Metastatic Pancreatic Carcinoma in the Ovary (tissue), 1 donor: Measurements from ENCODE around the genes PAWR and RASSF9.

GRCh38 chr12:76518941-76519681 is 40.5 kb downstream of the OSBPL8 start:
- PRO-cap = no peak

GRCh38 chr12:76519682-76520262 is 39.8 kb downstream of the OSBPL8 start:
- PRO-cap = no peak

GRCh38 chr12:76611386-76612173 is 52.0 kb upstream of the OSBPL8 start:
- PRO-cap = no peak

GRCh38 chr12:76777592-76778164 is 13.8 kb downstream of the ZDHHC17 start:
- PRO-cap = no peak

- PRO-cap = no peak
These were observed 270.5 kb downstream of the PAWR start for GRCh38 chr12:79420217-79420714.

DNA sequence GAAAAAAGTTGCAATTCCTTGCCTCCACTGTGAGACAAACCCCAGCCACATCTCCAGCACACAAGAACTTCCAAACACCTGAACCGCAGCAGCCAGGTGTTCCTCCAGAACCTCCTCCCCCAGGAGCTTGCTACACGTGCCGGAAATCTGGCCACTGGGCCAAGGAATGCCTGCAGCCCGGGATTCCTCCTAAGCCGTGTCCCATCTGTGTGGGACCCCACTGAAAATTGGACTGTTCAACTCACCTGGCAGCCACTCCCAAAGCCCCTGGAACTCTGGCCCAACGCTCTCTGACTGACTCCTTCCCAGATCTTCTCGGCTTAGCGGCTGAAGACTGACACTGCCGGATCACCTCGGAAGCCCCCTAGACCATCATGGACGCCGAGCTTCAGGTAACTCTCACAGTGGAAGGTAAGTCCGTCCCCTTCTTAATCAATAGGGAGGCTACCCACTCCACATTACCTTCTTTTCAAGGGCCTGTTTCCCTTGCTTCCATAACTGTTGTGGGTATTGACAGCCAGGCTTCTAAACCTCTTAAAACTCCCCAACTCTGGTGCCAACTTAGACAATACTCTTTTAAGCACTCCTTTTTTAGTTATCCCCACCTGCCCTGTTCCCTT is 148.7 kb downstream of the PAWR start:
- PRO-cap = no peak

DNA sequence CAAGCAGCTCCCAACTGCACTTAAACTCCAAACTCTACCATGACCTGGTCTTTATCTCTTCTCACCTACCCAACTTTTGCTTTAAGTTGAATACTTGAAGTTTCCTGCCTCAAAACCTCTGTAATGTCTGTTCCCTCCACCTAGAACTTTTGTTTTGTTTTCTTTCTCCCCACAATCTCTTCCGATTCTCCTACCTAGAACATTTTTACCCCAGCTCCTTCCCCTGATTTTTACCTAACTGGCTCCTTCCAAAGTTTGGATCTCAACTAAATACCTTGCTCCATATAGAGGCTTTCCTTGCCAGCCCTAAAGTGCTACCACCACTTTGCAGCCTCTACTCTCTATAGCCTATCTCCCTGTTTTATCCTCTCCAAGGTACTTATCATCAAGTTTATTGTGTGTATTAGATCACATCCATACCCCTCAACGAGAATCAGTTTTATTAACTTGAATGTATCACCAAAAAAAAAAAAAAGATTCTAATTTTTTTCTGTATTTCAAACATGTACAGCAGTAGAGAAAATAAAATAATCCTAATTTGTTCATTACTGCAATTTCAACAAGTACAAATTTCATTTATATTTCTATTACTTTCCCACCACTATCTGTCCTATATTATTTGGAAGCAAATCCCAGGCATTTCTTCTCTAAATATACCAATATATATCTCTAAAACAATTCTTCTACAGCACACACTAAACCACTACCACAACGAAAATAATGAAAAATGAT is 18.3 kb downstream of the PAWR start:
- PRO-cap = no peak

GRCh38 chr12:79690831-79691639 is at the start of gene PAWR:
Gene PAWR (minus strand): TSS chr12:79690964.
- PRO-cap = bidirectional peak, plus-strand start at chr12:79691232, minus-strand start at chr12:79691008; bidirectional peak, plus-strand start at chr12:79691659, minus-strand start at chr12:79691572

DNA sequence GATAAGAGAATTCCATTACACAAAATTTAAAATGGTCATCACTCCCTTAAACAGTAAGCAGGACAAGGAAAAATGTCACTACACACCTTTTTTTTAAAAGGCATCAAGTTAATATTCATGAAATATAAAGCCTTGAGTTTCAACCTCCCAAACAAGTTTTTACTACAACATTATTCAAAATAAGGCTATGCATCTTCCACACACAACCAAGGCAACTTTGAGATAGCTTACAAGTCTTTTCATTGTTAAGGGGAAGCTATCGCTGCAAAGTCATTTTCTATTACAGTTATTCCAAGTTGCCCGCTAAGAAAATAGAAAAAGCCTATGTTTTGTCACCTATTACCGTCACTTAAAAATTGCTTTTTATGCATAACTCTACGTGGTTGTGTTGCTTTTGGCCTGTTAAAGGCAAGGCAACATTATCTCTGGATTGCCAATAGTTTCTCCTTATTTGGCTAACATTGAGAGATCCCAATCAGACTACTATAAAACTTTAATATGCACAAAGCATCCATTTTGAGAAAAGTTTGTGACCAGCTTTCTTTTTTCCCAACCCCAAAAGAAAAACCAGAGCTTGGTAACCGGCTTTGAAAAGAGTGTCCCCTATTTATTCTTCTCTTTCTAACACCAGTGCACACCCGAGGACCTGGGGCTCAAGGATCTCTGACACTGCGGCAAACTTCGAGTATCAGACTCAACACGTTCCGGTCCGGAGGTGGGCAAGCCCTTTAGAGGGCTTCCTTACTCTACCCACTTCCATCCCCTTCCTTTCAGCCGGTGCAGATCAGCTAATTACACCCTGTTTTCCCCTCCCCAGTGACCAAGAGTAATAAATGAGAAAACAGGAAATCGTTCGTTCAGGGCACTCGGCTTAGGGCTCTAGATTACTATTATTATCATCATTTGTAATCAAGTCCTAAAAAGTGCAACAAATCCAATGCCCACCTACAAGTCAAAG is 1.3 kb downstream of the PPP1R12A start:
- PRO-cap = no peak

- PRO-cap = no peak
These were observed 832 bp upstream of the PPP1R12A start for GRCh38 chr12:79935650-79936207.

DNA sequence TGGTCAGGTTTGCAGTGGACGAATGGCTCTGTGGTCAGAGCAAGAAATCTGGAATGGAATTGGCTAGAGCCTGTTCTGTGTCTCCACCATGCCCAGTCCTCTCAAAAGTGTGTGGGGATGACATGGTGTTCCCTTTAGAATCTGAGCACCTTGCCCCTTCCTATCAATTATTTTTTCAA is 1.4 kb downstream of the ACSS3 start:
- PRO-cap = no peak

DNA sequence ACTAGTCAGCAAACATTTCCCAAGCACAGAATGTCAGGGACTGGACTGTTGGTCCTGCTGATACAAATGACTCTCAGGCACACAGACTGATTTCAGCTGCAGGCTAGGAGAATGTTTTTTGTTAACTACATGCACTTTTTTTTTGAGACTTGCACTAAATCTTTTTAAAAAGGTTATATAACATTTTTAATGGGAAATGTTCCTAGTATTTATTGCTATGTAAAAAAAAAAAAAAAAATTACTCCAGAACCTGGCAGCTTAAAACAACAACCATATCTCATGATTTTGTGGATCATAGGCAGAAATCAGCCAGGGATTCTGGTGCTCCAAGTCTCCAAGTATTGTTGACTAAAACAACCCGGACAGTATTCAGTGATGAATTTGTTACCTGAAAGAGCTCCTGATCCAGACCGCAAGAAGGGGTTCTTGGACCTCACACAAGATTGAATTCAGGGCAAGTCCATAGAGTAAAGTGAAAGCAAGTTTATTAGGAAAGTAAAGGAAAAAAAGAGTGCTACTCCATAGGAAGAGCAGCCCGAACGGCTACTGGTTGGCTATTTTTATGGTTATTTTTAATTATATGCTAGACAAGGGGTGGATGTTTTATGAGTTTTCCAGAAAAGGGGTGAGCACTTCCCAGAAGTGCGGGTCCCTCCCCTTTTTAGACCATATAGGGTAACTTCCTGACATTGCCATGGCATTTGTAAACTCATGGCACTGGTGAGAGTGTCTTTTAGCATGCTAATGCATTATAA is 131.5 kb downstream of the ACSS3 start:
- PRO-cap = no peak

DNA sequence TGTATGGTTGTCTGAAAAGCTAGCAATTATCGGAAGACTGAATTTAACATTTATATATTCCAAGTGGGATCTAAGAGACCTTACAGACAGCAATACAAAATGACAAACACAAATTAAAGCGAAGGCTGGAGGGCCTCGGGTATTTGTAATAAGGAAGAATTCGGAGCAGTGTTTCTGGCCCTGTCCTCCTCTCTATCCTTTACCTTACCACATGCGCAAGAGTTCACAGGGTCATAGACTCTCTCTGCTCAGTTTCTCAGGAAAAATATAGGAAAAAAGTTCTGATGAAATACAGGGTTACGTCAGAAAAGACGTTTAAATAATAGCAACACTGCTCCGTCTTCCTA is 504 bp downstream of the CCDC59 start:
- PRO-cap = no peak

DNA sequence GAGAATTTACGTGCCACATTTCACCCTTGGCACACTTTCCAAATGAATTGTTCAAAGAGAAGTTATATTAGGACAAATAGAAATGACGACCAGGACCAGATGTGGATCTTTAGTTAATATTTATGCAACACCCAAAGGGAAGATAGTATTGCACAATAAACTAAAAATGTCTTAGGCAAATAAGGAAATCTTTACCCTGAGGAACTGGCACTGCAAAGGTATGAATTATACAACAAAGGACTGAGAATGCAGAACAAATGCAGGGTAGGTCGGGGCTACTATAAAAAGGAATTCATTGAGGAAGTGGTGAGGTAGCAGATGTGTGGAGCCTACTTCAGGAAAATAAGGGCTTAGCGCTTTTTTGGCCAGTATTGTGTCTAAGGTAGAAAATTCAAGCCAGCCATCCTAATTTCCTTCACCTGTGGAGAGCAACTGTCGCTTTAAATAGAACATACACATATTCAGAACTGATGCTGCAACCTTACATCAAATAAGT is 3.8 kb upstream of the TMTC2 start:
- PRO-cap = no peak

DNA sequence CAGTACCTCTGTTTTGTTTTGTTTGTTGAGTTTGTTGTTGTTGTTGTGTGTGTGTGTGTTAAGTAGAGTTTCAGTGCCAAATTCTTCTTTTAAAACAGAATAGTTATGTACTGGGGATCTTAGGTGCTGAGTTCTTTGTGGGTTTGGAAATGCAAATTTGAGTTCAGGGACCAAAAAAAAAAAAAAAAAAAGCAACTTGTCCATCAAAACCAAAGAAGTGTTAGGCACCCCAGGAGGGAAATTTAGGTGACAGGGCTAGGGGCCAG is 53.0 kb downstream of the TSPAN19 start:
- PRO-cap = no peak

DNA sequence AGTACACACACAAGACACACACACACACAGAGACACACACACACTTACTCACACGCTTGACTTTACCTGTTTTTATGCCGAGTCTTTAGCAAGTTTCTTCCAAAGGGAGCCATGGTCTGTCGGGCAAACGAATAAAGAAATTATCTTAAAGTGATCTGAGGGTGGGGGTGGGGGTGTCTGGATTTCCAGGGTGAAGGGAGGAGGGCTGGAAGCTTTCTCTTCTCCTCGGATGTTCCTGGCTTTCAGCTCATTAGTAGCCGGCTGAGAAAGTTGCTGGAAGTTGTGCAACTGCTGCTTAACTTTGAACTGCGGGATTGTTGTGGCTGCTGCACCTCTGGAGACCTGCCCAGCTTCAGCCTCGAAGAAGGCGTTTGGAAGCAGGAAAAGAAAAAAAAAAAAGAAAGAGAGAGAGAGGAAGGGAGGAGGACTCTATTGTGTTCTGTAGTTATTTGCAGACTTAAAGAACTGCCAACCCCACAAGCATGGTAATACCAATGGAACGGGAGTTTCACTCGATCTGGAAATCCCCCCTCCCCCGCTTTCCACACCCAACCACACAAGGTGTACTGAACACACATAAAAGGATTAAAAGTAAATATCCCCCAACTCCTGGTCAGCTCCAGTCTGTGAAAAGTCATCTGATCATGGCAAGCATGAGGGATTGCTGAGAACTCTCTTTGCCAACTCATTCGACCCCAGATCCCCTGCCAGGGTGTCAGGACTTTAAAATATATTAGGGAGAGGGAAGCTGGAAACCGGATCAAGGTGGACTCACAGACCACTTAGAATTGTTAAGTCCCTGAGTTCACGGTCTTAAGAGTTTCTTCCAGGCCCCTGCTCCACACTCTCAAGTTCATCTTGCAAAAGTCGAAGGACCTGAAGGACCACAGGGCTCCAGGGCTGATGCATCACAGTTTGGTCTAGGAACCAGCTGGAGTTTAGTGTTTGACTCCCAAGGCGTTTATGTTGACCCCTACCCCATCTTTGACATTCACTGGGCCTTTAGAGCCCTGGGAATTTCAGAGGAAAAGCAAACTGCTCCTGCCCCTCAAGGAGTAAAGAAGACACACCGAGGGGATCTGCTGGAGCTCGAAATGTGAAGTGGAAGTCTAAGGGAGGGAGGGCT is at the start of gene RASSF9:
TSS of gene RASSF9 (minus strand) at position 321 of the 1,126 bp plus-strand sequence.
- PRO-cap = bidirectional peak, plus-strand start at position 298 of the sequence, minus-strand start at position 237 of the sequence; unidirectional peak, minus-strand start at position 336 of the sequence

DNA sequence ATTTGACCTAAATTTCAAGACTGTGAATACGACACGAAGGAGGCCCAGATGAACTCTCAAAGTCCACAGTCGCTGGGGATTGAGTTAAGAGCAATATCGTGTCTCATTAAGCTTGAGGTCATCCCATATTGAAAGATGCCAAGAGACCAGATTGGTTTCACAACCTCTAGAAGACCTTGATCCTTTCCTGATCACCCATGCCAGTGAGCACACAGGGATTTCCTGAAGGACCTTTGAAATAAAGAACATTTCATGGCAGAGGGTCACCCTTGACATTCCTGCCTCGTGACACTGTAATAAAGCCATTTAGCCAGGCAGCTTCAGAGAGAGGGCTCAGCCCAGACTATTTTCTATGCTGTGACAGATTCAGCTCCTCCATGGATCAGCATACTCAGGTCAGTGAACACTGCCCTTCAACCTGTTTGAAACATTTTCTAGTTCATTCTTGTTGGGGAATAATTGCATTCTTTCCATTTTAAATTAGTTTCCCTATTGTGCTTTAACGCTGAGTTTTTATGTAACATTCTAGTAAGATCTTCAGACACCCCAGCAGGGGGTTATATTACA is 213.3 kb downstream of the C12orf50 start:
- PRO-cap = no peak

- PRO-cap = no peak
These were observed 208.9 kb downstream of the KITLG start for GRCh38 chr12:88371383-88371743.

DNA sequence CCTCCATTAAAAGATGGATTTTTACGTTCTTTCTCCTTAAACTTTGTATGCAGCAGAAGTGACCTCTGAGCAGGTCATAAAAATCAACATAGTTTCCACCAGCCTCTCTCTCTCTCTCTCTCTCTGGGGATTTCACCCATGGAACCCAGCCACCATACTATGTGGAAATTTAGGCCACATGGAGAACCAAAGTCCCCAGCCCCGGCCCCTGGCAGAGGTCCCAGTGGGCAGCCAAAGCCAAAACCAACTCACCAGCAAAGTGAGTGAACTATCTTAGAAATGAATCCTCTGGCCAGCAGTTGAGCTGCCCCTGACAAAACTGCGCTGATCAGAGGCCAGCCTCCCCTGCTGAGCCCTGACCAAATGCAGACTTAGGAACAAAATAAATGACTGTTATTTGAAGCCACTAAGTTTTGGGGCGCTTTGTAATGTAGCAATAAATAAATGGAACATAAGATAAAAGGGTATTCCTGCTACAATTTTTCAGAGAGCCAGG is 9.1 kb downstream of the DUSP6 start:
- PRO-cap = no peak

GRCh38 chr12:89349780-89350492 is 2.4 kb downstream of the DUSP6 start:
- PRO-cap = unidirectional peak, plus-strand start at chr12:89350047